Mammary microvascular endothelial cell (primary cell): ENCODE results near the genes PSMB11, NGDN and JPH4.

- RAMPAGE, long total RNA = no peak
These were observed at the start of gene PSMB11 for GRCh38 chr14:23041787-23042314. Gene PSMB11, plus strand, starts transcription at chr14:23042212.

DNA sequence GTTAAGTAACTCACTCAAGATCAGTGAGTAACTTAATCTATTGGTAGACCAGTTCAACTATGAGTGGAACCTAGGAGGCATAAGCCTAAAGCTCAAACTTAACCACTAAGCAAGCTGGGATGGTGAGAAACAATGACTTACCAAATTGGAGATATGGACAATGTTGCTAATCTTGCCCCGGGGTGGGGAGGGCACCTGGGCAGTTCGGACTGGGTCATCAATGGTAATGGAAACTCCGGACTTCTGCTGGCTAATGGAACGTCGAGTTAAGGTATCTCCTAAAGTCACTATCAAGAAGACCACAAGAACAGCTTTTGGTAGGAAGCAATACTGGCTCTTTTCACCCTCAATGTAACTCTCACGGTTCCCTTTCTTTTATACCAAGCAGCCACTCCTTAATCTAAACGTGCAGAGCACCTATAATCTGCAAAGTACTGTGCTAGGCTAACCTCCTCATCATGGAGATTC, 5.5 kb upstream of the CDH24 start:
- RAMPAGE, long total RNA = no peak

GRCh38 chr14:23071187-23071832, 14.0 kb upstream of the CDH24 start:
- RAMPAGE, long total RNA = no peak

DNA sequence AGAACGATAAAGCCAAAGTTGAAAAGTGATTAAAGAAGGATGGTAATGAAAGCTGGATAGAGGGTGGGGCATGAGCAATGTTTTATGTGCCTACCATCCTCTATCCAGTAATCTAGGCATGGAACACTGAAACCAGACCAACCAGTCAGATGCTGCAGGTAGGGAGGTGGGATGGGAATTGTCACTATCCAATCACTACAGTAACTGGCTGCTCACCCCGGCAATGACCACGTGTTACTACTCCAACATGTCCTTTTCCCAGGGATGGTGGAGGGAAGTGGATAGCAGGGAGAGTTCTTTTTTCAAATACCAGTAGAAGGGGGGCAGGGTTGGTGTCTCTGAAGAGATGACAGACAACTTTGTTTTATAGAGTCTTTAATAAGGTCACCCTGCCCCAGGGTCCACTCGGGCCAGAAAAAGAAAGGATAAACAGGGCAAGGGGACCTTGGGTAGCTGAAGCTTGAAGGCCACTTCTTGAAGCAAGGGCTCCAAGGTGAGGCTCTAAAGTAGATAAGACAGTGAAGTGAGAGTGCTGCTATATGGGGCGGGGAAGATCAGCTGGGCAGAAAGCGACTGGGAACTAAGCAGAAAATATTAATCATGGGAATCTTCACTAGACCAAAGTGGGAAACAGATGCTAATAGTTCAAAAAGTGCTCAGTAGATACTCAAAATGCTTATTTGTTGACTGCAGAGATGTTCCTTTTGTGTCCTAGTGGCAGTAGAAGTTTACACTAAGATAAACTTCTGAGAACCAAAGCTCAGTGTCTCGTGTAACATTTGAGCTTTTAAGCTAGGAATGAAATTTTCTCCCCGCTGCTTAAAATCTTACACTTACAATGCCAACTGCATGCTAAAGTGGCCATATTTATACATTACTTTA, 14.8 kb upstream of the CDH24 start:
- RAMPAGE, long total RNA = no peak

DNA sequence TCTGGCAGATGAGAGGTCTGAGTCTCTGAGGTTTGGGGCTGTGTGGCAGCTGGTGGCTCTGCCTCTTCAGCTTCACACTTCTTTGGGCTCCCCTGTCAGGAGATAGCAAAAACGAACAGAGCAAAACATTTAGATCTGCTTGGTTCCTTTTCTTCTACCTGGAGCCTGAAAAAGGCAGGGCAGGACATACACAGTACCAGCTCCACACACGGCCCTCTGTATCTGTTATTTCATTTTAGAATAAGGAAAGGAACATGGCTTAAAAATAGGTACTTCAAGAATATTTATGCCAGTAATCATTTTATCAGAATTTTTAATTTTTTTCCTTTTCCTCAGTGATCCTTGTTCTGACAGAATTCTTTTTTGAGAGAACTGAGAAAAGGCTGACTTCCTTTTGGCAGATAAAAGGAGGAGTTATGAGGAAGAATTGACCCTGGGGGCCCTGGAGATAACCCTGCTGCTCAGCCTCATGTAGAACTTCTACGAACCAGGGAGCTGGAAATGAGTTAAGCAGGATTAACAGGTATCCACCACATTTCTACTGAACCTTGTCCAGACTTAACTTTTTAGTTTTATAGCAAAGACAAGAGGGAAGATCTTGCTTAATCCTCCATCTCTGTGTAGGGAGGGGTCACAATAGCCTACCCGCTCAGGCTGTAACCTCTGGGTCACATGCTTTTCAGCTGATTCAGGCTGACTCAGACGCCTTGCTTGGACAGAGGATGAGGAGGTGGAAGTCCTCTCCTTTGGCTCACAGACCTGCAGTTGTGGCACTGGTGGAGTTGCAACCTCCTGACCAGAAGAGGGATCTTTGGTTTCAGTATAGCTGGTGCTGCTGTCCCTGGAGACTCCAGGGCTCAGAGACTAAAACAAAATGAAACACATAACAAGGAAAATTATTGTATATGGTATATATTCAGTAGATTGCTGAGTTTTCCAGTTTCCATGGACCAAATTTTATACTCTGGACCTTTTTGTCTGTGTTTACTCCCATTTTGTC, 16.5 kb downstream of the ACIN1 start:
- RAMPAGE, long total RNA = no peak

DNA sequence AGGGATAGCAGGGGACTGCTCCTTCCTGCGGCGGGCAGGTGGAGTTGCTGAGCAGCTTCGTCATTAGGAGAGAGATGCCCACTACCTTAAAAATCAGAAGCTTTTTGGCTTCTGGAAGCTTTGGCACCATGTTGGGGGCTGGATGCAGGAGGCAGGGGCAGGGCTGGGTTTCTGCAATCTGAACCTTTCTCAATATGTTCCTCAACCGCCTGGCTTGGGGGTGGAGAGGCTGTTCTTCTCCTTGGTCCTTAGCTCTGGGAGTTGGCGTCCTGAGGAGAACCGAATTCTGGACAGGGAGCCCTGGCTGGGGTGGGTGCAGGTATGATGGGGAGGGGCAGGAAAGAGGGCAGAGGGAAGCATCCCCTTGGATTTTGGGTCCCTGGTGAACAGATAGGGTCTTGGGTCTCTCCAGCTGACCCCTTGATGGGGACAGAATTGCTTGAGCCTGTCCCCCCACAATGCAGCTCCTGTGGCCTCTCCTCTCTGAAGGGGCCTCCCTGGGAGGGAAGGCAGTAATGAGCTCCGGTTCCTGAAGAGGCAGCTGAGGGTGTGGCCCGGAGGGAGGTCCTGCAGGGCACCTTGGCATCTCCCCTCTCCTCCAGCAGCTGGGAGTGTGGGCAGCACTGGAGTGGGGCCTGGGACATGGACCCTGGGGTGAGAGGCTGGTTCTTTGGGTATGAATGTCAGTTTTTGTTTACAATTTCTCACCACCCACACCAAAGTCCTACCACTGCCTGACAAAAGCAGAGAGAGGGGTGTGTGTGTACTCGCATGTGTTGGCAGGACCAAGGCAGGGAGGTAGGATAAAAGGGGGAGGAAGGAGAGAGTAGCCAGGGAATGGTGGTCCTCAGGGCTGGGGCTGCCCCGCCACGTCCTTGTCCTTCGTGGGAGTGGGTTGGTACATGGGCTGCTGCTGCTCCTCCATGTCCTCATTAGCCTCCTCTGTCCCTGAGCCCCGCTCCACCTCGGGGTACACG, 7.6 kb upstream of the CEBPE start:
- RAMPAGE, long total RNA = no peak

GRCh38 chr14:23153523-23153832, 30.0 kb downstream of the SLC7A8 start:
- RAMPAGE, long total RNA = no peak

DNA sequence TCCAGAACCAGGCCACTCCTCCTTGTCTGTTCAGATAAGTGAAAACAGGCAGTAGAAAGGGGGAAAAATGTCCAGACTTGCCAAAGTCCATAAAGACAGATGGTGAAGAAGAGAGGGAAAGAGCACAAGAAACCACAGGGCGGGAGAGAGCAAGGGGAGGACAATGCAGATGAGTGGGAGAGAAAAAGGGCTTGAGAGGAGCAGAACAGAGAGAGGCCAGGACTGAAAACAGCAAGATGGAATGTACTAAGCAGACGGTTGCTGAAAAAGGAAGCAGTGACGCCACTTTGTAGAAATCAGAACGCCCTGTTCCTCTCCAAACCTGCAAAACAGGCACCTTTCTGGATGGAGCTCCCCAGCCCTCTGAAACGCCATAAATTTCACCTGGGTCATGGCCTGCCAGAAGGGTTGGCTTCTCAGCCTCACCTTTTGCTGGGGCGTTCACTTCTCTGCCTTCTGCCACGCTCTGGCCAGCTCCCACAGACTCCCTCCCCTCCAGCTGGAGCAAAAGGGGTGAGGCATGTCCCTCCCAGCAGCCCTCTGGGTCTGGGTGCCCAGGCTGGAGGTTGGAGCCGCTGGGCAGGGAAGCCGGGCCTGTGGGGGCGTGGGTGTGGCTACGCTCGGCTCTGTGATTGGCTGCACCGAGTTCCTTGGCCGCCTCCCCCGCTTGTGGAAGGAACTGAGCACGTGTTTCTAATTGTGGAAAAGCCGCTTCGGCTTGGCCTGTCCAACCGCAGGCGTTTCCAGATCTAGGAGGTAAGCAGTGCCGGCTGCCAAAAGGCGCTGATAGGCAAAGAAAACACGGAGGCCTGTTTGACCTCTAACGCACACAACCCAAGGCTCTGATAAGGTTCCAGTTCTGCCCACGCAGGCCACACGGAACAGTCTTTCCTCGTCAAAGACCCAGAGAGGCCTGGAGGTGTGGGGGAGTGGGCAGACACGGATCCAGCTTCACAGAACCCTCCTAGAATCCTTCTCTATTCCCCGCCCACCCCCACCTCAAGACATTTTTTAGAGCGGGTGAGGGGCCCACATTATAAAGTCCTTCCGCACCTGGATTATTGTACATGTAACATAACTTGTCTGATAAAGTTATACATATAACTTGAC, 29.3 kb downstream of the SLC7A8 start:
- RAMPAGE, long total RNA = no peak

- RAMPAGE, long total RNA = no peak
These were observed 2.9 kb downstream of the BCL2L2 start for GRCh38 chr14:23309298-23310160.

- RAMPAGE, long total RNA = no peak
These were observed 2.3 kb upstream of the SLC22A17 start for GRCh38 chr14:23355036-23355321.

DNA sequence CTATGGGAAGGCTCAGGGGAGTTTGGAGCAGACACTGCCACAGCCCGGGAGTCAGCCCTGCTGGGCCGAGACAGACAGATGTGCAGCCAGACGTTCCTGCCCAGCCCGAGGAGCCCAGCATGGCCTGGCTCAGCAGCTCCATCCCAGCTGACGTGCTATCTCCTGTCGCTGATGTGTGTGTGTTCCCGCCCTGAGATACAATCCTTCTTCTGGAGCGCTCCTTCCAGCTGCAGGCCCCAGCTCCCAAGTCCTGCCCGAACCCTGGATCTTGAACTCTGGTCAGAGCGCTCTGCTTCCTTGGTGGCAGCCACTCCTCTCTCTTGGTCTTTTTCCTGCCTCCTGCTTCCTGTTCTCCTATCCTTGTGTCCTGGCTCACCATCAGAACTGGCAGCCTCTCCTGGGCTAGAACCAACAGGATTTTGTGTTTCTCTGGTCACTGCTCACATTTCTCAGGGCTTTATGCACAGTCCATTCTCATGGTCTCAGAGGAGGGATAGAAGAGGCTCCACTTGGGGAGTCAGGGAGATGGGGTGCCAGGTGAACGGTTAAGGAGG, 3.8 kb downstream of the CMTM5 start:
- RAMPAGE, long total RNA = no peak

GRCh38 chr14:23393198-23394521, 14.4 kb downstream of the MYH6 start:
- RAMPAGE, long total RNA = no peak

- RAMPAGE, long total RNA = no peak
These were observed 8.9 kb upstream of the MYH7 start for GRCh38 chr14:23444385-23444823.

DNA sequence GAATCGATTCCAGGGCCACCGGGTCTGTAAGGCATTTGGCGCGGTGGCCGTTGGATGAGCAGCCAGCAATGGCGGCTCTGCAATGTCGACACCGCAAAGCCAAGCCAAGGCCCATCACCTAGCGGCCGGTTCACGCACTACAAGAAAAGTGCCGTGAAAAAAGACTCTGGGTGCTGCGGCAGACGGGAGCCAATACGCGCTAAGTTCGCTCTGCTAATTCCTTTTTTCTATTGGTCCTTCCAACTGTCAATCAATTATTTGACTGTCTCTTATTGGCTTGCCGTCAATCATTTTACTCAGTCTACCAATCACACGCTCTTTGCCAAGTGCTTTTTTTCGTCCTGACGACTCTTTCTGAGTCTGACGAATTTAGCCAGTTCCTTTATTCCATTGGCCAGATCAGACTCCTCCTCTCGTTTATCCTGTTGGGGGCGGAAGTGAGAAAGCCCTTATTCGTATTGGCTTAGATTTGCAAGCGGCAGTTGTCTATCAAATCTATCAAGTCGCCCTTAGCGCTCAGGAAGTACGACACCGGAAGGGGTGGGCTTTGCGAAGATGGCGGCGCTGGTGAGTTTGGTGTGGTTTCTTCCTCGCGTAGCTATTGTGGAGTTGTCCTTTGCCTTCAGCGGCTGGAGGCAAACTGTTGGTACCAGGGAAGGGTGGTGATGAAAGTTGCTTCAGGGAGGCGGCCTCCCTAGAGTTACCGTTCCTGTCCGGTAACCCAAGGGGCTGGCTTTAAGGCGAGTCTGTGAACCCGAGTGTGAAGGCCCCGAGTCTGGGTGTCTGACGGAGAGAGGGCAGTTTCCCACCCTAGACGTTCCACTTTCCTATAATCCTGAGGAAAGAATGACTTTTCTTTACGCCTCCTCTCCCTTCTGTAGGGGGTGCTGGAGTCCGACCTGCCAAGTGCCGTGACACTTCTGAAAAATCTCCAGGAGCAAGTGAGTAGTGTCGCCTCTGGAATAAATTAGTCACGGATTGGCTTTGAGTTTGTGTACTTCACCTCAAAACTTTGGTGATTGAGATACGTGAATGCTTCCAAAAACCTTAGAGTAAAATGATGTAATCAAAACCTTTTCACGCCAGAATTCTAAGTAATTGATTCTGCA, at the start of gene NGDN:
Gene NGDN (plus strand): TSS at position 543 of the 1,109 bp plus-strand sequence.
- RAMPAGE, long total RNA = start-site peak on the plus strand centred at position 545 of the sequence, 16 bp wide, 871 and 709 reads in 2 replicates

DNA sequence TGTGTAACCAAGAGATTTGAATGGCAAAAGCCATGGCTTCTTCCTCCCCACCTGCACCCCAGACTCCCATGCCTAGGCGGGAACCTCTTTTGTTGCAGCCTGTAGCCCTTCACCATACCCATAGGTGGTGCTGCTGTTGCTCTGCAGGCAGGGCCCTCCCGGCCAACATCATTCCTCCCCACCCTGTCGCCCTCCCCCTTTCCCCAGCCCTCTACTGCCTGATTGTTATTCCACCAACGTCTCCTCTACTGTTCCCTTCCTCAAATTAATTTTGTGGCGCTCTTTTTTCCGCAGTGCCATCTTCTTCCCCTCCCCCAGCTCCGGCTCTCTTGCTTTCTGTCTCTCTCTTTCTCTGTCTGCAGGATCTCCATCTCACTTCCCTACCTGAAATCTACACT, 13.8 kb downstream of the NGDN start:
- RAMPAGE, long total RNA = no peak

GRCh38 chr14:23520924-23521526, 30.5 kb downstream of the ZFHX2 start:
- RAMPAGE, long total RNA = no peak

DNA sequence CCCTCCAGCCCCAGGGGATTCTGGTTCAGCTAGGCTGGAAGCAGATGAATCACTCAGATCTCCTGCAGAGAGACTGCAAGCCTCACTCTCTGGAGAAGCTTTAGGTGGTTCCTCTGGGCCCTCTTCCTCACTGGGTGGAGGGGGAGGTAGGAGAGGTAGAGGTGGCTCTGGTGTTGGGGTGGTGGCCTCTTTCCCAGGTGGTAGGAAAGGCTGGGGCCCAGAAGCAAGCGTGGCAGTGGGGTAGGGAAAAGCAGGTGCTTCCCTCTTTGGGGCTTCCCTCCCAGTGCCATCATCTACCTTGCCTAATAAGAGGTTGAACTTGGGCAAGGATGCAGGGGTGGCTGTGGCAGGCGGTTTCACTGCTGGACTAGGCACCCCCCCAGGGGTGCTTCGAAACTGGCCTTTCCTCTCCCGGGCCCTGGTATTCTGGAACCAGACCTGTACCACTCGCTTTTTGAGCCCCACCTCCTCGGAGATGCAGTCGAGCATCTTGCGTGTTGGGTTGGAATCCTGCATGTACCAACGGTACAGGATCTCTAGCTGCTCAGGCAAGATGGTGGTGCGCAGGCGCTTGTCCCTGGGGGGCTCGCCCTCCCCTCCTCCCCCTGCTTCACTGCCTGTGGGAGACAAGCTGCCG, 27.6 kb downstream of the ZFHX2 start:
- RAMPAGE, long total RNA = no peak

- RAMPAGE, long total RNA = no peak
These were observed at the start of gene JPH4 for GRCh38 chr14:23577812-23579262. Gene JPH4, minus strand, starts transcription at chr14:23578790.

DNA sequence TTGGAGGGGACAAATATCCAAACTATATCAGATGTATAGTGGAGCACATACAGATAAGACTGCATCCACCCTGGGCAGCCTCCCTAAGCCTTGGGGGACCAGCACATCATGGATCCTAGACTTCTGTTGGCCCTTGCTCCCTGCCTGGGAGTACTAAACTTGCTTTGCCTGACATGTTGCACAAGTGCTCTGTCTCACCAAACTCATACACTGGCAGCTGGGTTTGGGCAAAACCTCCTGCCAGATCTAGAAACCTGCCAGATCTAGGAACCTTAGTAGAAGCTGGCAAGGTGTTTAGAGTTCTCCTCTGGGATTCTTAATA, 18.4 kb upstream of the DHRS4 start:
- RAMPAGE, long total RNA = no peak

DNA sequence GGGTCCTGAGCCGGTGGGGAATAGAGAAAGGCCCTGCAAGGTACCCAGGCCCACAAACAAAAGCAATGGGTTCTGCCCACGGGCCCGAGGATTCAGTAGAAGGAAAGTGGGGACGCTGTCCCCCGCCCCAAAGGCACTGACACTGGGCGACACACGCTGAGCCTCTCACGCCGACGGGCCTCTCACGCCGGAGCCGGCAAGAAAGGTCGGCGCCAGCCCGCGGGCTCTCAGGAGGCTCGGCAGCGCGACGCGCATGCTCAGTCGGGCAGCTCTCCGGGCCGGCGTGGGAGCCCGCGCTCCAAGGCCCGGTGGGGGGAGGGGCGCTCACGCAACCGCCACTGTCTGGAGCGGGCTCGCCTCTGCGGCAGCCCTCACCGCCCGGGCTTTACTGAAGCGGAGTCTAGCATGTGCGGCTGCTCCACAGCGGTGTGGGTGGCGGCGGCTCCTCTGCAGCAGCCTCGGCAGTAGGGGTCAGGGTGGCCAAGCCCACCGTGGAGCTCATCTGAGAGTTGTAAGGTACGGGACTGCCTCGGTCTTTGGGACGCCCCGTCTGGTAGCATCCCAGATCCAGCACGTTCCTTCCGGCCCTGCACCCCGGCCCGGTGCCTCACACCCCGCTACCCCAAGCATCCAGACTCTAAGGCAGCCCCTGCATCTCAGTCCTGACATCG, 16.2 kb downstream of the DHRS4 start:
- RAMPAGE, long total RNA = no peak